H4 (cell line): ENCODE data around the genes SATB2 and TRAK2.

DNA sequence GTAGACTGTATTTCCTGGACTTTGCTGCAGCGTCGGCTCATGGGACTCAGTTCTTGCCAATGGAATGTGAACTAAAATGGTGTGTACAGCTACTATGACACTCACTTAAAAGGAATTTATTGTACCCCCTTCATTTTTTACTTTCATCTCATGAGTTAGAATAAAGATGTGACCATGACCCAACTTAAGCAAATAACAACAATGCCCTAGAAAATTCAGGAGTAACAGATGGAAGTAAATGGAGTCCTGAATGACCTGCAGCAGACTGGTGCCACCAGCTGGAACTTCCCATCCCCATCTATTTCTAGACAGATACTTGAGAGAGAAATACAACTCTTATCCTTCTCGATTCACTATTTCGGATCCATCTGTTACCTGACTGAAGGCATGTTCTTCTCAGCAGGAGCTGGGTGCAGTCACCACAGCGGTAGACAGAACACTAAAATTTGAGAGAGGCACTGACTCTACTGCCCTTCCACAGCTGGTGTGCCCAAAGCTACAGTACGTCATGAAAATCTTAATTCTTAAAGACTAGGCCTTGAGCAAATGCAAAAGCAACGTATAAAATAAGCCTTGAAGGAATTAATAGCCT lies 724.0 kb downstream of the PLCL1 start:
- RAMPAGE, long total RNA = no peak

GRCh38 chr2:199456707-199457740 lies 715 bp downstream of the SATB2 start:
- RAMPAGE, long total RNA = no peak

DNA sequence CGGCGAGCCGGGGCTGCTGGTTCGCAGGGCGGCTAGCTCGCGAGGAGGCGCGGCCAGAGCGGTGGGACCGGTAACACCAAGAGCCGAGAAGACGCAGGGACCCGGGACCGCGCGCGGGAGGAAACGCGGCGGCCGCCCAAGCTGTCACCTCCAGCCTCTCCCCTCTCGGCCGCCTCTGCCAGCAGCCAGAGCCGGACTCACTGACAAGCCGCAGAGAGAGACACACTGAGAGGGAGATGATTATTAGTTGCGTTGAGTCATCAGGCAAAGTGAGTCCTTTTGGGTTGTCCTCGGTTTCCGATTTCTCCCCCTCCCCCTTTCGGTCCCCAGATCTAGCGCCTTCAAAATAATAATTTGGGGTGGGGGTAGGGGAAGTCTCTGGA lies at the start of gene SATB2:
Gene SATB2 (minus strand): TSS at position 199 of the 383 bp plus-strand sequence.
- RAMPAGE, long total RNA = no peak

- RAMPAGE, long total RNA = no peak
Measured at GRCh38 chr2:199786096-199786602, 64.8 kb downstream of the FTCDNL1 start.

DNA sequence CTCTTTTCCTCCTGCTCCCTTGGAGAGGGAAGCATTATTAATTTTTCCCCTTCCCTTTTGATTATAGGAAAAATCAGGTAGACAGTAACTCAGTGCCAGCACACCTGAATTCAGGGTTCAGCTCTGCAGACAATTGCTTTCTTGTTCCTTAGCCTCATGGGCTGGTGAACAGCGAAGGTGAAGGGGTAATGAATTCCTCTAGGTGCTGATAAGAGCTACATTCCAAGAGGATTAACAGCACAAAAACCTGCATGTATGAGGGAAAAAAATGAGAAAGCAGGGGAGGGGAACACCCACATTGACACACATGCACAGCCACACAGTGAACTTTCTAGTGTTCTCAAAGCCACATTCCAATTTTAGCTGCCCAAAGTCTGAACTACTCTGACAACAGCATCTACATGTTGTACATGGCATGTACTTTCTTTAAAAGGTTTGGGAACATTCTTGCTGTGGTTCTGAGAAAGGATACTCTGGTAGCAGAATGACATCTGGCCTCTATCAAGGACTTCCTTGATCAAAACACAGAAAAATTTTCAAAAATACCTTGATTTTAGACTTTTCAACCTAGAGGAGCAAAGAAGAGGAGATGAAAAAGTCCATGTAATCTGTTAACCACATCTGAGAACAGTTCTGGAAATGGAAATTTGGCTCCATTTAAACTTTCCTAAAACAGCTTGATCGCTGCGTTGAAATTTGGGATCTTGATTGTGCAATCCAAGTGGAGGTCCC lies 46.3 kb downstream of the SPATS2L start:
- RAMPAGE, long total RNA = no peak

DNA sequence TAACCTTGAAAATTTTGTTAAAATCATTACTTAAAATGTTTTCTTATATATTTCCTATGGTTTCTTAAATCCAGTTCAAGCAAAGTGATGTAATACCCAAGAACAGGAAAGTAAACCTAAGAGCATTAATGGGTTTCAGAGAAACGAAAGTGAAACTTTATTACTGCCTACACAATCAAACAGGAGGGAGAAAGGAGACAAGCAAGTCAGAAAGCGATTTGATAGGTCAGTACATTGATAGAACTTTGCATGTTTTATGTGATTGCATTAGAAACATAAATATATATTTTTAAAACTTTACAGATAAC lies 77.3 kb downstream of the SPATS2L start:
- RAMPAGE, long total RNA = no peak

- RAMPAGE, long total RNA = no peak
Measured at GRCh38 chr2:200432390-200433055, 77.3 kb downstream of the KCTD18 start.

DNA sequence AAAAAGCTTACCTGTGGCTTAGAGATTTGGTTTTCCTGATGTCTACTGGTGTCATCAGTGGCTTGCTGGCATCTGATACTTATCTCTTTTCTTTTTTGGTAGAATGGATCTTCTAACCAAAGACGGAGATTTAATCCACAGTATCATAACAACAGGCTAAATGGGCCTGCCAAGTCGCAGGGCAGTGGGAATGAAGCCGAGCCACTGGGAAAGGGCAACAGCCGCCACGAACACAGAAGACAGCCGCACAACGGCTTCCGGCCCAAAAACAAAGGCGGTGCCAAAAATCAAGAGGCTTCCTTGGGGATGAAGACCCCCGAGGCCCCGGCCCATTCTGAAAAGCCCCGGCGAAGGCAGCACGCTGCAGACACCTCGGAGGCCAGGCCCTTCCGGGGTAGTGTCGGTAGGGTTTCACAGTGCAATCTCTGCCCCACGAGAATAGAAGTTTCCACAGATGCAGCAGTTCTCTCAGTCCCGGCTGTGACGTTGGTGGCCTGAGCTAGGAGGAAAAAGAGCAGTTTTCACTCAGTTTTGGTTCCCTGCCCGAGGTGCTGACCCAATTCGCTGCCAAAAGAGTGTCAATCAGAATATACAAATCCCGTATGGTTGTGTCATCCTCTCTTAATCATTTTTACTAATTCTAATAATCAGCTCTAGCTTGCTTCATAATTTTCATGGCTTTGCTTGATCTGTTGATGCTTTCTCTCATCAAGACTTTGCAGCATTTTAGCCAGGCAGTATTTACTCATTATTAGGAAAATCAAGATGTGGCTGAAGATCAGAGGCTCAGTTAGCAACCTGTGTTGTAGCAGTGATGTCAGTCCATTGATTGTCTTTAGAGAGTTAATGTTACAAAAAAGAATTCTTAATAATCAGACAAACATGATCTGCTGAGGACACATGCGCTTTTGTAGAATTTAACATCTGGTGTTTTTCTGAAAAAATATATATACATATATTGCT lies 32.1 kb downstream of the KCTD18 start:
- RAMPAGE, long total RNA = no peak

- RAMPAGE, long total RNA = no peak
Measured at GRCh38 chr2:200586466-200587044, 741 bp downstream of the AOX1 start.

GRCh38 chr2:200655669-200656053 lies 69.8 kb downstream of the AOX1 start:
- RAMPAGE, long total RNA = no peak

DNA sequence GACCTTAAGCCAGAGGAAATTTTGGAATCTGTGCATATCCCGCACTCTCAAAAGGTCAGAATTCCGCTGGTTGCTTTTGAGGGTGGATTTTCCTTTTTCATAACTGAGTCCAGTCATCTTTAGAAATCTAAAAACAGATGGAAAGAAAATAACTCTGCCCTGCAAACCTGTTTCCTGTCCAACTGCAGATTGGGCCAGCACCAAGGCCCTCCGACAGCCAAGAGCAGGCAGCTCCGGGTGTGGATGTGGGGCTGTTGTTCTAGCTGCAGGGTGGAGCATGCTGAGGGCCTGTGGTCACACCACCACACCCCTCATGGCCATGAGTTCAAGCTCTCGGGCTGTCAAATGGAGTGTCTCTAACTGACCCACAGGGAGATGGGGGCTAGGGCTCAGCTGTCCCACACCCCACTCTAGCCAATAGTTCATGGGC lies 69.3 kb upstream of the BZW1 start:
- RAMPAGE, long total RNA = no peak

DNA sequence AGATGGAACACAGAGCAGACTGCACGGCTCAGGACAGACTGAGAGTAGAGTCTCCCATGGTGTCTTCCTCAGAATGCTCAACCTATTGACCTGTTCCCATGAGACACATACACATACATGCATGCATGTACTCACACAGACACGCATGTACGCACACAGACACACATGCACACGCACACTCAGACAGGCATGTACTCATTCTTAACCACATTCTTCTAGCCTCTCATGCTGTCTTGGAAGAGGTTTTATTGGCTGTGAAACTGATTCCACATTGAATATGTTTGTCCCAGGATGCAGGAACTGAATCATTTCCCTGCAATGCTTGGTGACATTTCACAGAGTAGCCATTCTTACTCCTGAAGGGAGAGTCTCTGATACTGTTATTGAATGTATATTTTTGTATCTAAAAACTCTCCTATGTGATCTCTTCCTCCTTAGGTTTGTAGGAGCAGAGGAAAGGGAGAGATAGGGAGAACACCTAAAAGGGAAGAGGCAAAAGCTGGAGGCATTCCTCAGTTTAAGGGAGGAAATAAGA lies 23.4 kb upstream of the BZW1 start:
- RAMPAGE, long total RNA = no peak

- RAMPAGE, long total RNA = no peak
Measured at GRCh38 chr2:200862414-200863068, 1.9 kb downstream of the CLK1 start.

DNA sequence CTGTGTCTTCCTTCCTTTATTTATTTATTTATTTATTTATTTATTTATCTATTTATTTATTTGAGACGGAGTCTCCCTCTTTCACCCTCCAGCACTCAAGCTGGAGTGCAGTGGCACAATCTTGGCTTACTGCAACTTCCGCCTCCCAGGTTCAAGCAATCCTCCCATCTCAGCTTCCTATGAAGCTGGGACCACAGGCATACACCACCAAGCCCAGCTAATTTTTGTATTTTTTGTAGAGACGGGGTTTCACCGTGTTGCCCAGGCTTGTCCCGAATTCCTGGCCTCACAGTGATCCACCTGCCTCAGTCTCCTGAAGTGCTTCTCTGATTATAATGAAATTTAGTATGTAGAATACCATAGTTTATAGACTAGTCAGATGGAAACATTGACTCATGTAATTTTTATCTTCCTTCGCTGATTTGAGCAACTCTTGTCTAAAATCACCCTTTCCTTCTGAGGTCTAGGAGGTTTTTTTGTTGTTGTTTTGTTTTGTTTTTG lies 951 bp downstream of the CASP10 start:
- RAMPAGE, long total RNA = no peak

- RAMPAGE, long total RNA = no peak
Measured at GRCh38 chr2:201252490-201252854, 7.9 kb upstream of the CASP8 start.

DNA sequence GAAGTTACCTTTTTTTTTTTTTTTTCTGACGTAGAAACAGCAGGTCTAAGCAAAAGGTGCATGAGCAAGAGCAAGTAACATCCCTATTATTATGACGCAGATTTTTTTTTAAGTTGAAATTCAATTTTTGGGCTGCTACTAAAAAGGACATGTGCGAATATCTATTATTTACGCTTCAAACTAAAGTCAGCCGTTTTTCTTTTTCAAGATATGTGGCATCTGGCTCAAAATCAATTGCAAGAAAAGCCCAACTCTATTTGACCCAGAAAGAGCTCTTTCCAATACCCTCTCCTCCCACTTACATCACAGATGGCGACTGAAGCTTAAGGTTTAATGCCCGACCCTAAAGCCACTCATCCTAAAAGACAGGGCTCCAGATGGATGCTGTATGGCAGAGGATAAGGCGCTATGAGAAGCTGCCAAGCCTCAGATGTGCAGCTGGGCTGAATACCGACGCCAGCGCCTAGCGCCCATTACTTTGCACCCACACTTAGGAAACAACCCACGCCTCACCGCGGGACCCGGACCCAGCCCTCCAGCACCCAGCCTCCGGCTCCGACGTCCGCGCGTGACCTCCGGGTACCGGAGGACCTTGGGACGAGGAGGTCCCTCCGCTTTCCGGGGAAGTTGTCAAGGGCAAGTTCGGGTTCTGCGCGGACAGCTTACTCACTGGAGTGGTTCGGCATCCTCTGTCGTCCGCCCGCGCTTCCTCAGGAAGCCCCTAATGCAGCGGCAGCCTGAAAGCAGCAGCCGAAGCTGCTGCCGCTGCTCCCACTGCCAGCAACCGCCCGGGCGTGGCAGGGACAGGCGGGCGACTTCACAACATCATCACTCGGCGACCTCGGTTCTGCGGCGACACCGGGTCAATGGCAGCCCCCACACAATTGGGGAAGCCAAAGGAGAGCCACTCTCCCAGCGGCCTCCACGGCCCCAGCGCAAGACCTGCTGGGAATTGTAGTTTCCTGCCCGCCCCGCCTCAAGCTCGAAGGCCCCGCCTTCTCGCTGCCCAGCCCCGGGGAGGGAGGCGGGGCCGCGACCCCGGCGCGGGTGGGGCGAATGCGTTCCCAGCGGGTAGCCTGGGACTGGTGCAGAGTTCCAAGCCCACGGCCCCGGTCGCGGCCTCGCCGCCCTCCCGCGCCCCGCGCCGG lies at the start of gene TRAK2:
Gene TRAK2 (minus strand): TSS at position 779 of the 1,148 bp plus-strand sequence.
- RAMPAGE, long total RNA = no peak

- RAMPAGE, long total RNA = no peak
Measured at GRCh38 chr2:201454497-201455004, 3.0 kb downstream of the STRADB start.

DNA sequence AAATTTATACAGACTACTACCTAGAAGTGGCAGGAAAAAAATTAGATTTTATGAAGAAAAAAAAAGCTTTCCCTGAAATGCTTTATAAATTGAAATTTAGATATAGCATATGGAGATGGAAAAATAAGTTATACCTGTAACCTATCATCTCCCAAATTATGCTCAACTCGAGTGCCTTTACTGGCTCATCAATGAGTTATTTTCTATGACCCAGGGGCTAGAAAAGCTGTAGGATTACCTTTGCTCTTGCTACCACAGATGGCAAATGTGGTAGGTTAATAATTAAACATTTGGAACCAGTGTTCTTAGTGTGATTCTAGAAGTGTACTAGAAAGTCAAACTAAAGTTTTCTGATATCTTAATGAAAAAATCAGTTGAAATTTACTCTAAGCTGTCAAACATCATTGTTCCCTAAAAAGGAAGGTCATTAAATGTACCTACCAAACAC lies 22.5 kb downstream of the ALS2 start:
- RAMPAGE, long total RNA = no peak

GRCh38 chr2:202038848-202039835 lies 5.5 kb downstream of the FZD7 start:
- RAMPAGE, long total RNA = no peak

GRCh38 chr2:202600097-202600546 lies 34.6 kb upstream of the FAM117B start:
- RAMPAGE, long total RNA = no peak